RPMI7951 (cell line): ENCODE data around the genes BPIFB4, BPIFA3 and BPIFB1.

GRCh38 chr20:32708029-32708613 is 34.4 kb upstream of the C20orf203 start:
- RAMPAGE, long total RNA = no peak

- RAMPAGE, long total RNA = no peak
These were observed 24.9 kb upstream of the MAPRE1 start for GRCh38 chr20:32794878-32795297.

GRCh38 chr20:32976164-32976652 is 28.0 kb downstream of the SUN5 start:
- RAMPAGE, long total RNA = no peak

DNA sequence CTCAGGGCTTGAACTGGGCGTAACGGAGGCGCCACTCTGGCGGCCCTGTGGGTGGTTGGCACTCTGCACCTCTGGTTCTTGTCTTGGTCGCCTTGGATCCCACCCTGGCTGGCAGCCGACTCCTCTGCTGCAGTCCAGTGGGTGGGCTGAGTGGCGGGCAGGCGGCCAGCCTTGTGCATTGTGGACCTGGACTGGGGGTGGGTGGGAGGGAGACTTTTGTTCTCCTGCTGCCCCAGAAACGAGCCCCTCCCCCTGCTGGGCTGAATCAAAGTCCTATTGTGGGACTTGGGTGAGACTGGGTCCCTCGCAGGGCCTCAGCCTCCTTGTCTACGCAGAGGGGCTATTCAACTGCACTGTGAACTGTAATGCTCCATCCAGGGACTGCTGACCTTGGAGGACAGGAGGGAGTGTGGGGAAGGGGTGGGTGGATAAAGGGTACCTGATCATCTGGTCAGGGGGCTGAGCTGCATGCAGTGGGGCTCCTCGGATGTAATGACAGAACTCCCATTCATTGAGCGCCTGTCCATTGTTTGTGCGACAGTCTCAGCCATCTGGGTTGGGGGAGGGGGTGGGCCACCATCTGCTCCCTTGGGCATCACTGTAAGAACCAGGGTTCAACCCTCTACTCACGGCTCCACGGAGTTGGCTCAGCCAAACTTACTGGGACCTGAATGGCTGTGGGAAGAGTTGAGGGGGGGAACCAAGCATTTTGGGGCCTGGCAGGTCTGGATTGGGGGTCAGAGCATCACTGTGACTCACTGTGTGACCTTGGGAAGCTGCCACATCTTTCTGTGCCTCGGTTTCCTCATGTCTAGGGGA is 23.8 kb downstream of the SUN5 start:
- RAMPAGE, long total RNA = no peak

- RAMPAGE, long total RNA = no peak
These were observed at the start of gene BPIFB4 for GRCh38 chr20:33079351-33079872. BPIFB4 (plus strand) TSS chr20:33079643.

DNA sequence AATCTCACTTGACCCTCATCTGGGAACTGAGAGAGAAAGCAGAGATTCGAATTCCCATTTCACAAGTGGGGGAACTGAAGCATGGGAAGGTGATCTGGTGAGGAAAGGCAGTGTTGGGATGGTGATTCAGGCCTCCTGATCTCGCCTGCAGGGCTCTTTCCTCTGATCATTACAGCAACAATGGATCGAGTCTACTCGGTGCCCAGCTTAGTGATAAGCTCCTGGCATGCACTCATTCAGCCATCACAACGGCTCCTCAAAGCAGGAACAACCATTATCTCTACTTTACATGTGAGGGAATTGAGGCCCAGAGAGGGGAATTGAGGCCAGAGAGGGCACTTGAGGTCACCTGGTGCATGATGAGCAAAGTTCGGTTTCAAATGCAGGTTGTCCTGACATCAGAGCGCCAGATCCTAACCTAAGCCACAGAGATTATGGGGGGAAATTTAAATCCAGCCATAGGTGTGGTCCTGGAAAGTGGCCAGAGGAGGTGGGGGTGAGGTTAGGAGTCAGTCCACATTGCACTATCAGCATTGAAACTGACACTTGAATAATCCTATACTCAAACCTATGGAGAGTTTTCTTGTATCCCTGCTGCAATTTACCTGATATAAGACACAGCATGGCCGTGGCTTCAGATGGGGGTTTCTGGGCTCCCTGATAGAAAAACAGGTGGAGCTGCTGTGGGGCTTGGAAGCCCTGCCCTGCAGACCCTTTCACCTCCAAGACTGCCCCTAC is 41.9 kb upstream of the BPIFA2 start:
- RAMPAGE, long total RNA = no peak

- RAMPAGE, long total RNA = no peak
These were observed 272 bp upstream of the BPIFA2 start for GRCh38 chr20:33167682-33168091.

GRCh38 chr20:33217065-33217437 is at the start of gene BPIFA3:
BPIFA3 (plus strand) TSS chr20:33217352.
- RAMPAGE, long total RNA = no peak

- RAMPAGE, long total RNA = no peak
These were observed at the start of gene BPIFB1 for GRCh38 chr20:33282896-33283270. BPIFB1 (plus strand) TSS chr20:33283214.

- RAMPAGE, long total RNA = no peak
These were observed 14.1 kb downstream of the CDK5RAP1 start for GRCh38 chr20:33387187-33387649.

DNA sequence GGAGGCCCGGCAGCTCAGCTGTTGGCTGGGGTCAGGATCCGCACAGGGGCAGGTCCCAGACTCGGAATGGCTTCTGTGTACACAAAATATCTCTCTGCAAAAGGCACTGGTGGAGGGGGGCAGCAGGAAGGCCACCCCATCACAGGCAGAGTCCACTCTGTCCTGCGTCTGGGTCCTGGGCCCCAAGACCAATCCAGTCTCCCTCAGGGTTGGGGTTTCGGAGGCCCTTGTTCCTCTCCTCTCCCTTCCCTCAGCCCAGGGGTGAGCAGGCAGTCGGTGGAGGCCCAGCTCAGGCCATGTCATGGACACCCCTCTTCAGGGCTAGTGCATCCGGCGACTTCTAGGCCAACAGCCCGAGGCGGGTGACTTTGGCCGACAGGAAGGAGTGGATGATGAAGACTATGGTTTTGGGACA is 6.9 kb upstream of the CDK5RAP1 start:
- RAMPAGE, long total RNA = no peak

DNA sequence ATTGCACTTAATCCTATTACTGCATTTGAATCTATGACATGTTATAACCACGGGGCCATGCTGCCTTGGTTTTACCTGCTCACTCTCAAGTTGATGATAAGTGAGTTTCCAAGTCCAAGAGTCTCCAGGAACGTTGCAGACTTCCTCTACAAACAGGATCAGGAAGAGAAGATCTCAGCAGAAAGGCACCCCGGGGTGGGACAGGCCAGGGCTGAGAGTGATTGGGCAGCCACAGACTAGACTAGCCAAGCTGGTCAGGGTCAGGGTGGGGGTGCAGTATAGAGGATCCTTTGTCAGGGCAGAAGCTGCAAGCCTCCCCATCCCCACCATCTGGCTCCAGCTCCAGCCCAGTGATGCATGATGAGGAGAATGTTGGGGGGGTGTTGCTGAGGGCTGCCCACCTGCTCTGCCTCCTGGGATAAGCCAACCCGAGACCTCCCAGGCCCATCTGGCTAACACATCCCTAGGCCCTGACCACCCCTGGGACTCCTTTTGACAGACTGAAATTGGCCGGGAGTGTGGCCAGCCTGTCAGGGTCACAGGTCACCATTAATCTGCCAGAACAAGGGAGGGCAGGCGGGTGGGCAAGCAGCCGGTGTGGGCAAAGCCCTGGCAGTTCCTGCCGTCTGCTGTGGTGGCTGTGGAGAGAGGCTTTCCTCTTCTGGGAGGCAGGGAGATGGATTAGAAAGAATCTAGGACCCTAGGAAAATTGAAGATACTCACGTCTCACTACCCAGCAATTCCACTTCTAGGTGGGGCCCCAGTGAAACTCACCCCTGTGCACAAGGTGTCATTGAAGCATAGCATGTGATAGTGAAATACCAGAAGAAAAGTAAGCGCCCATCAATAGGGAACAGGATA is 22.0 kb upstream of the SNTA1 start:
- RAMPAGE, long total RNA = no peak

GRCh38 chr20:33624304-33625137 is 37.6 kb upstream of the C20orf144 start:
- RAMPAGE, long total RNA = no peak

DNA sequence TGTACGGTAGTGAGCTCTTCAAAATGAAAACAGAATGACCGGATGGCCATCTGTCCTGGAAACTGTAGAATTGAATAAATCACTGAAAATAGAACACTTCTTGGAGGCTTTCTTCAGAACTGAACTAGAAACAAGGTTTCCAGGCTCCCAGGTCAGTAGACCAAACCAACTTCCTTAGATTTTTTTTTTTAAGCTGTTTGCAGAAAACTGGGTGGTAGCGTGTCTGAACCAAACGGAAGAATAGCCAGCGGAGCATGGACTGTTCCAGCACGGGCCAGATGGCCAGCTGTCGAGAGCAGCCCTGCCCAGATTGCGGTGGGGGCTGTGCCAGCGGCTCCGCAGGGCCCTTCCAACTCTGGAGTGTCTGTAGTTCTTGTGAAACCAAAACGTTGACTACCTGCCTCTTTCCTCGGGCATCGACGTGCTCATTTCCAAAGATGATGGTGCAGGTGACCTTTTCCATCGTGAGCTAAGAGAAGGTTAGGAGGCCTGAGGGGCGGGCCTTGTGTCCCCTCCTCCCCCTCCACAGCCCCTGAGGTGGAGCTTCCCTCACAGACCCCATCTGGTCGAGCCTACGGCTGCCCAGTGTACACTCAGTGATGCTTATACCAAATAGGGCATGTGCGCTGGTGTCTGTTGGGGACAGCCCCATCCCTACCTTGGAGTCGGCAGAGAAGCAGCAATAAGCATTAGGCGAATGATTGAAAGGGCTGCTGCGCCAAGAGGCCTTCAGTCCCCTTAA is 13.0 kb upstream of the C20orf144 start:
- RAMPAGE, long total RNA = no peak

DNA sequence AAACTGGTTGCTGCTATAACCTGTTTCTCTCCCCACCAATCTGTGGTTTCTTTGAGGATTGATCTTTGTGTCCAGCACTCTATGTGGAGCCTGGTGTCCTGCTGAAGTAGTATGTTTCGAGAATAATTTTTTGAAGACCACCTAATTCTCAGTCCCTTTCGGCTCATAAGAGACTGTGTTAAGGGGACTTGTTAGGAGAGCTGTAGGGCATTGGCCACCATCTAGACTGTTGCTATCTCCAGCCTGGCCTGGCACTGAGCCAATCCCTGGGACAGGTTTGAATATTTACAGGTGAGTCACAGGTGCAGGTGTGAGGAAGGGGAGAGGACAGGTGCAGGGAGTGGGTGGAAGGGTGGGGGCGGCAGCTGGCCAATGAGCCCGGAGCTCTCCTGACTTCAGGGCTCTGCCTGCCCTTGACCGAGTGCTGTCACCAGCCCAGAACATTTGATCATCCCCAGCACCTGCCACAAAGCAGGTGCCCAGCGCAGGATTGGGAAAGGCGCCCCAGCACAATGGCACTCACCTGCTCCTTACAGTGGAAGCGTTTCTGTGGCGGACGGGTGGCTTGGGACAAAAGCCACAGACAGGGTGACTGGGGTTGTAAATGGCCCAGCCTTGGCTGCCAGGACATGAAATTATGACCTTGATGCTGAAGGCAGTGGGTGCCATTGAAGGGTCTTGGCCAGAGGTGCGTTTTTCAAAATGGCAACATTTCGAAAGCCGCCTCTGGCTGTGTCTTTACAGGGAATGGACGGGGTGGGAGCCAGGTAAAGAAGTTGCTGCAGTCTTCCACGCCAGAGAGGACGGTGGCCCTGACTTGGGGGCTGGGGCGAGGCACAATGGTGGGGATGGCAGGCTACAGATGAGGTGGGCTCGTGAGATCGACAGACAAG is 7.9 kb upstream of the C20orf144 start:
- RAMPAGE, long total RNA = no peak

- RAMPAGE, long total RNA = no peak
These were observed 1.4 kb downstream of the E2F1 start for GRCh38 chr20:33684336-33685649.

GRCh38 chr20:33792923-33793598 is 18.1 kb upstream of the CHMP4B start:
- RAMPAGE, long total RNA = no peak

DNA sequence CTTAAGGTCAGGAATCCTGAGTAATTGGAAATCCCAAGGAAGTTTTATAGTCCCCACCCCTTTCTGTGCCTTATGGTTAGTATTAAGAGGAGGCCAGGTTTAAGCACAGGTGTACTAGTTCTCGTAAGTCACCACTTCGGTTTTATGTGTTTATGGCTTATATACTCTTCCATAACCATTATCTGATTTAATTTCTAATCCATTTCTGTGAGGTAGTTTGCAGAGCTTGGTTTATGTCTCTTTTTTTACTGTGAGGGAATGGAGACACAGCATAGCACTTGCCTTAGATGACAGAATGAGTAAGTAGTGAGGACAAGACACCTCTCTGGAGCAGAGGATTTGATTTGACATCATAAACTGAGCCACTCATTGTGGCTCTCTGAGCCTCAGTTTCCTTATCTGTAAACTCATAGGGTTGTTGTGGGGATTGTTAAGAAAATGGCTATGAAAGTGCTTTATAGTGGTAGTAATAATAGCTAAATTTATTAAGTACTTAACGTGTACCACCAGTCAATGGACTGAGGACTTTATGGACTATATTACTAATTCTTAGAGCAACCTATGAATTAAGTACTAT is 2.3 kb downstream of the RALY start:
- RAMPAGE, long total RNA = no peak

- RAMPAGE, long total RNA = no peak
These were observed 29.8 kb downstream of the EIF2S2 start for GRCh38 chr20:34082140-34082651.

DNA sequence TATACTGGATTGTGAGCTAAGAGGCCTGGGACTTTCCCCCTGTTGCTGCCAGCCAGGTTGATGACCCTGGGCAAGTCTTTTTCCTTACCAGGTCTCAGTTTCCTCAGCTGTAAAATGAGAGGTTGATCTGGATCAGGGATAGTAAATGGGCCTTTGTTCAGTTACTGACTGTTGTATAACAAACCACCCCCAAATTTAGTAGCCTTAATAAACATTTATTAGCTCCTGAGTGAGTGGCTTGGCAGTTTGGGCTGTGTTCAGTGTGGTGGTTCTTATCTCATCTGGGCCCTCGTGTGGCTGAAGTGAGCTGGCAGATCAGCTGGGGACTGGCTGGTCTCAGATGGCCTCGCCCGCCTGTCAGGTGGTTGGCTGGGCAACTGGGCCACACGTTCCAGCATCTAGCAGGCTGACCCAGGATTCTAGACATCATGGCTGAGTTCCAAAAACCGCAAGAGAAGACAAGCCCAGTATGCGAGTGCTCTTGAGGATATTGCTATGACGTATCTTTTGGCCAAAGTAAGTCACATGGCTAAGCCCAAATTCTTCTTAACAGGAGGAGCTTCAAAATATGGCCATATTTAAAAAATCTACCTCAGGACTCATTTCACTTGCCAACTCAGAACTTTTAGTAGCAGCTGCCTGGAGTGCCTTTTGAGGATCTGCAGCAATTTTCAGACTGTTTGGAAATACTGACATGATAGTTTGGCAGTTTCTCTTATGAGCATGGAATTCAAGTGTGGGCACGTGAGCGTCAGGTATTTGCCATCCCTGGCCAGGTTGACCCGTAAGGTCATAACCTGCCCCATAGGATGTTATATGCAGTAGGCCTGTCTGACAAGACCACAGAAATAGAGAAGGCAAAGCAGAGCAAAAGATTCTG is 28.8 kb downstream of the EIF2S2 start:
- RAMPAGE, long total RNA = no peak